ENCODE measurements around a stretch of chr2.

GRCh38 chr2:20104848-20105830 is 53.7 kb upstream of the LAPTM4A start:
- PRO-cap, result no peak

DNA sequence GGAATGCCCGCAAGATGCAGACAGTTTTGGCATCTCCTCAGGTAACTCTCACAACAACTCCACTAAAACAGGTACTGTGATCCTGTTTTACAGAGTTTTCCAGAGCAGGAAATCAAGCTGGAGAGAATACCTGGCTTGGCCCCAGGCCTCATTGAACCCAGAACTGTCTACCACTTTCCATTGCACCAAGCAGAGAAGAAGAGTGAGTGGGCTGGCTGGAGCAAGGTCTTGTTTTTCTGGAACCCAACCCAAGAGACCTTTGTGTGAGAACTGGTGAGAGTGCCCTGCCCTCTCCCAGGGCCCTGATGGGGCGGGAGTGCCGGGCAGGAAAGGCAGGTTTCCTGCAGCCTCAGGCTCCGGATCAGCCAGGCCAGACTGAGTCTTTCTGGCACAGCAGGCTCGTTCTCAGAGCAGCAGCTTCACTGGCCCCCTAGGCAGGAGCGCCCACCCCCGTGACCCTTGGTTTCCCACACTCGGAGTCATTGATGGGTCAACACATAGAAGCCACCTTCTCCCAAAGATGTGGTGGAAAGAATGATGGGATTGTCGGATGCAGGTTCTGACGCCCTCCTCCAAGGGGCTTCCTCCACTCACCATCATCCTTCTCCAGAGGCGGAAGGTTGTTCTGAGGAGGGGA is 62.5 kb upstream of the LAPTM4A start:
- PRO-cap, result no peak

DNA sequence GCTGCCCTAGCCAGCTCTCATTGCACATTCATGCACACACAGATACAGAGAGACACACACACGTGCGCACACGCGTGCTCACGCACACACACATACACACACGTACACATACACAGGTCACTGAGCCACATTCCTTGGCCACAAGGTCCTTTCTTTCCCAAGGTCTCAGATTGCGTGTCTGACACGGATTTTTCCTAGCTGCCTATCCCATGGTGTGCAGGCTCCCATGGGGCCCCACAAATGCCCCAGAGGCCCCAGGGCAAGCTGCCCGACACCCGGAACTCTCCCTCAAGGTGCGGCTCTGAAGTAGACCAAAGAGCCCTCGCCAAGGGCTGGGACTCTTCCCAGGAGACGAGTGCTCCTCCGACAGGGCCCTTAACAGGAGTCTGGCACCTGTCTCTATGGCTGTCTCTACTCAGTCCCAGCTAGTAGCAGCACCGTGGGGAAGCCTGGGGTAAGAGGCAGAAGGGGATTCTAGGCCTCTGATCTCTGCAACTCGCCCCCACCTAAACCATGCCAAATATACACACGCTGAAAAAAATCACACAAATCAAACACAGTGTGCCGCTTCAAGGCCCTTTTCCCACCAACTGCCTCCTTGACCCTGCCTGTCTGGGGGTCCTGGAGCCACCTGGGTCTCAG is 46.6 kb downstream of the SDC1 start:
- PRO-cap, result unidirectional peak, plus-strand start at position 314 of the sequence

GRCh38 chr2:20210190-20211295 is 14.4 kb downstream of the SDC1 start:
- PRO-cap, result no peak

DNA sequence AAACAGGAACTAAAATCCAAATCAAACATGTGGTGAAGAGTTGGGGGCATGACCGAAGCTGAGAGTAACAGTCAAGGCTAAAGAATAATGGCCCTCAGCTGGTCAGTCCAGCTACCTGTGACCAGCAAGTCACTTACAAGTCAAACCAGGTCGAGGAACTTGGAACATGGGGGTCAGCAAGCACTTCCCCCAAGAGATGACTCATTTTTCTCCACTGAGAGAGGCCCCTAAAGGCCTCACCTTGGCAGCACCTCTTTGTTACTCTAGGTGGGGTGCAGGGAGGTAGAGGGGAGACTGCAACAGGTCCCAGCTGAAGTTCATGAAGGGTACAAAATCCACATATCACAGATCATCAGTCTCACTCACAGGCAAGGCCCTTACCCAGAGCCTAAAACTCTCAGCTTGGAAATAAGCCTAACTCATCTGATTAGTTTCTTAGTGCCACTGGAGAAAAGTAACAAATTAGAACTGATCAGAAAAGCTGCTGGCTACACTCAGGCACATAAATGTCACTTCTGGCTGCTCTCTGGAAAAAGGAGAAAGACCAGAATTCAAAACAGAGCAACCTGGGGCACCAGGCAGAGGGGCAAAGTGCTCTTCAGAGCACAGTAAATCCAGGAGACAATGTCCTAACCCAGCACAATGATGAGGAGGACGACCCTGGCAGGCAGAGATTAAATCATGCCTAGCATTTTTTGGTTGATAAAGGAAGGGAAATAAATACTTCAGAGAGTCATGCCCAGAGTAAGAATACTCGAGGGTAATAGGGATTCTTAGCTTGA is 3.9 kb downstream of the SDC1 start:
- PRO-cap, result no peak

- PRO-cap, result bidirectional peak, plus-strand start at chr2:20224018, minus-strand start at chr2:20223843
Observed at GRCh38 chr2:20223806-20224172, 1.1 kb downstream of the SDC1 start.

GRCh38 chr2:20247033-20247692 is 22.2 kb upstream of the SDC1 start:
- PRO-cap, result no peak

GRCh38 chr2:20318348-20318782 is 32.3 kb downstream of the PUM2 start:
- PRO-cap, result no peak

DNA sequence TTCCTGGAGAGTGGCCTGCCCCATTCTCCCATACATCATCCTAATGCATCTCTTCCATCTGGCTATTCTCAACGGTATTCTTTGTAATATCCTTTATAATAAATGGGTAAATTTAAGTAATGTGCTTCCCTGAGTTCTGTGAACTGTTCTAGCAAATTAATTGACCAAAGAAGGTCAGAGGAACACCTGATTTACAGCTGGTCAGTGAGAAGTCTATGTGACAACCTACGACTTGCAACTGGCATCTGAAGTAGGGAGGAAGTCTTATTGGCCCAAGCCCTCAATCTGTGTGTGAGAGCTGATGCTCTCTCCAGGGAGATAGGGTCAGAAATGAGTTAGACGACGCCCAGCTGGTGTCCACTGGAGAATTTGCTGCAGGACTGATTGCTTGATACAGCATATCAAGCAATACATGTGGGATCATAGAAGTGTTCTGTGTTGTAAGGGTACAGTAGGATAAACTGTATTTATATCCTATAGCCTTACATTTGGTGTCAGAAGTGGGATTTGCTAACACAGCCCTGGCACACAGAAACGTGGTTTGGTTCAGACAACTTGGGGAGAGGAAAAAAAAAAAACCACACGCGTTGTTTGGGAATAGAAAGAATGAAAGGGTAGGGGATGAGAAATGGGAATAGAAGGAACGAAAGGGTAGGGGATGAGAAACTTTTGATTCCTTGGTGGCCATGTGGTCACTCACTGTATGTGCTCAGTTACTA is 19.9 kb downstream of the PUM2 start:
- PRO-cap, result no peak

- PRO-cap, result no peak
Observed at GRCh38 chr2:20423747-20424163, 23.1 kb upstream of the RHOB start.

GRCh38 chr2:20424647-20425481 is 22.0 kb upstream of the RHOB start:
- PRO-cap, result bidirectional peak, plus-strand start at chr2:20425109, minus-strand start at chr2:20424945

GRCh38 chr2:20429892-20430682 is 16.8 kb upstream of the RHOB start:
- PRO-cap, result no peak

- PRO-cap, result no peak
Observed at GRCh38 chr2:20443935-20444208, 3.0 kb upstream of the RHOB start.

GRCh38 chr2:20458720-20459203 is 11.9 kb downstream of the RHOB start:
- PRO-cap, result no peak

- PRO-cap, result no peak
Observed at GRCh38 chr2:20468933-20469539, 22.2 kb downstream of the RHOB start.

- PRO-cap, result no peak
Observed at GRCh38 chr2:20526747-20526946, 79.8 kb downstream of the RHOB start.

- PRO-cap, result no peak
Observed at GRCh38 chr2:20538556-20539177, 91.8 kb downstream of the RHOB start.

GRCh38 chr2:20582504-20583000 is 68.3 kb downstream of the HS1BP3 start:
- PRO-cap, result no peak

GRCh38 chr2:20689263-20689536 is 22.3 kb downstream of the GDF7 start:
- PRO-cap, result no peak

- PRO-cap, result no peak
Observed at GRCh38 chr2:21032407-21033611, 11.1 kb downstream of the APOB start.